Liver (tissue), 9 donors: ENCODE measurements around a stretch of chr19.

DNA sequence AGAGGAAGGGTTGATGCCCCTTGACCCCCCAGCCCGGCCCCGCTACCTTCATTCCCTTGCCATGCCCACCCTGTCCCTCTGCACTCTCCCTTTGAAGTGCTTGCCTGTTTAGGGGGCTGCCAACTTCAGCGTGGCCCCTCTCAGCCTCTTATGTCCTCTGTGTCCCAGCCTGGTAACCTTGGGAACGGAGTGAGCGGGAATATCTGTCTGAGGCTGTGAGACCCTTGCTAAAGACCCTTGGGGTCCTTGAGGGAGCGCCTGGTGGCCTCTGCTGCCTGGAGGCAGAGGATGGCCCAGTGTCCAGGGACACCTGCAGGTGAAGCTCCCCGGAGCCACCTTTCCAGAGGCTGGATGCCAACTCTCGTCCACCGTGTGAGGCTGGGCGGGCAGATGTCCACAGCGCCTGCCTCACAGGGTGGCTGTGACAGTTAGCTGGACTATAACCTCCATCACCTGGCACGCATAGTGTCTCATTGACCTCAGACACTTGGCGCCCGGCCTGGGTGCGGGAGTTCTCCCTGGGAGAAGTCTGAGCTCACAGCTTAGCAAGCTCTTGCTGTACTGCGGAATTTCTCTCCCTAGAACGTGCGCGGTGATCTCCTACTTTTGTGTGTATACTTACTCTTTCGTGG lies 9.7 kb downstream of the BICRA start:
- PRO-cap, 5 experiments, result peak in 3 of 5 experiments; most common plus-strand start position 511 of the sequence (in 2); most common minus-strand start position 412 of the sequence (in 2)
- RAMPAGE, long total RNA, 2 experiments, result no peak in any of the 2 experiments
- RRBS, result no CpG with 5 or more reads among the region's 20 CpGs

GRCh38 chr19:47723061-47723495 lies 9.9 kb downstream of the EHD2 start:
- PRO-cap, 5 experiments, result no peak in any of the 5 experiments
- RAMPAGE, long total RNA, 2 experiments, result no peak in any of the 2 experiments
- RRBS, result no CpG with 5 or more reads among the region's 5 CpGs

DNA sequence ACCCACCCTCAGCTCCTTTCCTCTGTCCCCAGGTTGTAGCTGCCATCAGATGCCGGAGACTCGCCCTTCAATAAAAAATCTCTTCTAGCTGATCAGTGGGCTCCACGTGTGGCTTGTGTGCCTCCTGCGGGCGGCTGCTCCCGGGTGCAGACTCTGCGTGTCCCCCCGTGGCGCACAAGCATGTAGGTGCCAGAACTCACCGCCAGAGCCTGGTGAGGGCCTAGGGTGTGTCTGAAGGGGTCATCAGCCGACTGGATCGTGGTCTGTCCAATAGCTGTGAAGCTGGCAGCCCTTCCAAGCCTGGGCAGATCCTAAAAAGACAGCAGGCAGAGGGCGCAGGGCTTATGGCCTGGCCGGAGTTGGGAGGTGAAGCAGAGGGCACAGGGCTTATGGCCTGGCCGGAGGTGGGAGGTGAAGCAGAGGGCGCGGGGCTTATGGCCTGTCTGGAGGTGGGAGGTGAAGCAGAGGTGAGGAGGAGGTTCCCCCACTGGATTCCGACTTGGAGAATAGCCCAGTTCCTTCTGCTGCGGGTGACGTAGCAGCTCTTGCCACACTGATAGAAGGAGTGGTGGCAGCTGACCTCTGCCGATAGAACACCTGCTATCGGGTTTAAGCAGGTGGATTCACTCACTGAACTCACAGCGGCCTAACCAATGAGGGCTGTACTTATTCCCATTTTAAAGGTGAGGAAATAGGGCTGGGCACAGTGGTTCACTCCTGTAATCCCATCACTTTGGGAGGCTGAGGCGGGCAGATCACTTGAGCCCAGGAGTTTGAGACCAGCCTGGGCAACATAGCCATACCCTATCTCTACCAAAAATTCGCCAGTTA lies 11.8 kb downstream of the NOP53 start:
- PRO-cap, 5 experiments, result peak in 4 of 5 experiments; most common plus-strand start position 345 of the sequence (in 2); most common minus-strand start position 182 of the sequence (in 4)
- RAMPAGE, long total RNA, 2 experiments, result no peak in any of the 2 experiments
- RRBS, result 51% methylated on average over 6 of the region's 25 CpGs

- PRO-cap, 5 experiments, result no peak in any of the 5 experiments
- RAMPAGE, long total RNA, 2 experiments, result no peak in any of the 2 experiments
- RRBS, result no CpG with 5 or more reads among the region's 12 CpGs
Observed at GRCh38 chr19:47762907-47763463, 15.5 kb upstream of the SELENOW start.

DNA sequence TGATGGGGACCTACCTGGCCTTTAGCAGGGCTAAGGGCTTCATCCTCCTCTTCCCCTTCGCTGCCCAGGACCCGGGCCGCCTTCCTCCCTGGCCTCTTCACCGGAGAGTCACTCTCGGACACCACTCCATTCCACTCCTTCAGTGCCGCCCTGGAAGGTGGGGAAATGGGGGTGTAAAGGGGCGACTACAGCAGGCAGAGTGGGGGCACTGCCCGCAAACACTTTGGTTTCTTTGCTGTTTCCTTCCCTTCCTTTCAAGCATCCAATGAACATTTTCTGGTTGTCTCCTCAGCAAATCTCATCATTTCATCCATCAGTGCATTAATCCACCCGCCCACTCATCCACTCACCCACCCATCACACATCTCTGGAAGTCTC lies 8.8 kb downstream of the LIG1 start:
- PRO-cap, 5 experiments, result no peak in any of the 5 experiments
- RAMPAGE, long total RNA, 2 experiments, result no peak in any of the 2 experiments
- RRBS, result no CpG with 5 or more reads among the region's 9 CpGs

DNA sequence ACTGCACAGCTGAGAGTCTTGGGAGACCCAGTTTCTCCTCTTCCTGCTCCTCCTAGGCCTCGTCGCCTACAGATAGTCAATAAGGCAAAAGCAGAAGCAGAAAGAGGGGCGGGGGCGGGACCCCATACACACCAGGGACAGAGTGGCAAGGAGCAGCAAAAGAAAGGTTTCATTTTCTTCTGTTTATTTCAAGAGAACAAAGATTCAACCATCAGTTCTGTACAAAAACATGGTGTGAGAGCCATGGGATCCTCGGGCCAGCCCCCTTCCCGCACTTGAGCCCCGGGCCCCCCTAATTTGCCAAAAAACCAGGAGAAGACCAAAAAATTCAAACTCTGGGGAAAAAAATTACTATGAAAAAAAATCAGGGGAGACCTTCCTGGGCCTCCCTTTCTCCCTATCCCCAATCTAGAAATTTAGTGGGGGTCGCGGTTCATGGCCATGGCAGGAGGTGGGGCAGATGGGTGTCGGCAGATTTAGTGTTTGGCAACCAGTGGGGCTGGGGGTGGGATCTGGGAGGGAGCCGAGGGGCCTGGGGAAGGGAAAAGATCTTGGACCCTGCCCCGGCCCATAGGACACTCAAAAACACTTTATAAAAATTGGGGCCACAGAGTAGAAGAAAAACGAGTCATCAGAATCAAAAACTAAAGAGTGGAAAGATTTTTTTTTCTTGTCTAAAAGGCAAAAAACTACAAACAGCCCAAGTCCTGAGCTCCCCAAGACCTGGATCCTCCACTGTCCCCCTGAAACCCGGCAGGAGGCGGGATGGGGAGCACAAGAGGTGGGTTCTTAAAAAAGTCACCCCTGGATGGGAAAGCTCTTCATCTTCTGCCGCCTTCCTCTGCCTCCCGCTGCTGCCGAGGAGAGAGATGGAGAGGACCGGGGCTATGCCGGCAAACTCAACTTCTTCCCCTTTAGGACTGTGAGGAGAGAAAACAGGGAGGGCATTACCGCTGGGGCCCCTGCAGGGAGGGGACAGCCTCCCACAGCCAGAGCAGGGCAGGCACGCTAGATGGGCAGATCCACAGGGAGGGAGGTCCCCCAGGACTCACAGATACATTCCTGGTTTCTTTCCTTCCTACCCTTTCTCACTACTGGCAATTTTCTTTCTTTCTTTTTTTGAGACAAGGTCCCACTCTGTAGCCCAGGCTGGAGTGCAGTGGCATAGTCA lies 8.6 kb downstream of the KDELR1 start:
- PRO-cap, 5 experiments, result no peak in any of the 5 experiments
- RAMPAGE, long total RNA, 2 experiments, result no peak in any of the 2 experiments
- RRBS, result 100% methylated on average over 1 of the region's 22 CpGs

DNA sequence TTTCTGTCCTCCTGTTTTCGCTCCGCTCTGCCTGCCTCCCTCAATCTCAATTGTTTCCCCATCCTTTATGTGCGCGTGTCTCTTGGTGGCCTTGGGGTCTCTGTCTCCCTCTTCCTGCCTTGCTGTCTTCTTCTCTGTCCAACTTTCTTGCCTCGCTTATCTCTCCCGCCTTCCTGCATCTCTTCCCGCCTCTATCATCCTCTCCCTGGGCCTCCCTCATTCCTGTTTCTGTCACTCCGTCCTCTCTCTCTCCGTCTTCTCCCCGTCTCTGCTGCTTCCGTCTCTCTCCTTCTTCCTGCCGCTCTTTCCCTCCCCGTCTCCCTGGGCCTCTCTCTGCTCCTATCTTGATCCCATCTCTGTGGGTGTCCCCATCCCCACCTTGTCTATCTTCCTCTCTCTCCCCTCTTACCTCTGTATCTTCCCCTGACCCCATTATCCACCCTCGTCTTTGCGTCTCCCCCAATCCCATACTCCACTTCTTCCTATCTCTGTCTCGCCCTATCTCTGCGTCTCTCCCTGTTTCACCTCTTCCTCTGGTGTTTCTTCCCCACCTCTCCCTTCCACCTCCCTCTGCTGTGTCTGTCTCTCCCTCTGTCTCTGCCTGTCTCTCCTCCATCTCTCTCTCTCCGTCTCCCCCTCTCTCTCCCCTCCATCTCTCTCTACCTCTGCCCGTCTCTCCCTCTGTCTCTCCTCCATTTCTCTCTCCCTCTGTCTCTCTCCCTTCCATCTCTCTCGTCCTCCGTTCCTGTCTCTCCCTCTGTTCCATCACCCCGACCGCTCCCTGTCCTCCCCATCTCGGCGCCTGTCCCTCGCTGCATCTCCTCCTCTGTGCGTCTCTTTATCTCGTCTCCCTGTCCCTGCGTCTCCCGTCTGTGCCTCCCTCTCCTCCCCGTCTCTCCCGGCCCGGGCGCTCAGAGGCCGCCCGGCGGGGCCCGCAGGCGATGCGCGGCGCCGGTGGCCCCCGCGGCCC lies 4.3 kb downstream of the GRIN2D start:
- PRO-cap, 5 experiments, result no peak in any of the 5 experiments
- RAMPAGE, long total RNA, 2 experiments, result no peak in any of the 2 experiments
- RRBS, result 2% methylated on average over 3 of the region's 45 CpGs

- PRO-cap, 5 experiments, result no peak in any of the 5 experiments
- RAMPAGE, long total RNA, 2 experiments, result no peak in any of the 2 experiments
Observed at GRCh38 chr19:48412754-48412953, 19.2 kb downstream of the GRIN2D start.

DNA sequence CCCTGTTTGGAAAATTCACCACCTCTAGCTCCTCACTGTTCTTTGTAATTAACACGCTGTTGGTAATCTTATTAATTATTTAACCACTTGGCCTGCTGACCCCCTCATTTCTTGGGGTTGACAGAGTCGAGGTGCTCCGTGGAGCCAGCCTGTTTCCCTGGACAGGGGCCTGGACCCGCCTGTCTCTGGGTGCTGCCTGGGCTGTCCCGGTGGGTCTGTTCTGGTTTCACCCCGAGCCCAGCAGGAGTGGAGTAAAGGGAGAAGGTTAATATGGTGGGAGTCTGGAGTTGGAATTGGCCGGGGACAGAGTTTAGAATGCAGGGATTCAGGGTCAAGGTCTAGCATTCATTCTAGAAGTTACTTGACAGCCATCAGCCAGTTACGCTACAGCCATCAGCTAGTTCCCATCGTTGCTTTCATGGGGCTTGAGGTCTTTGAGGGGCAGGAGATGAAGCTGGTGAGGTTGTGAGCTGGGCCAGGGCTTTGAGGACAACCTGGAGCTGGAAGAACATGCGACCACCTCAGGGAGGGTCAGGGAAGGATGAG lies 10.2 kb downstream of the CYTH2 start:
- PRO-cap, 5 experiments, result no peak in any of the 5 experiments
- RAMPAGE, long total RNA, 2 experiments, result no peak in any of the 2 experiments
- RRBS, result 100% methylated on average over 2 of the region's 10 CpGs

GRCh38 chr19:48479844-48480536 lies 10.8 kb downstream of the CYTH2 start:
- PRO-cap, 5 experiments, result peak in 2 of 5 experiments; most common plus-strand start chr19:48480375 (in 2)
- RAMPAGE, long total RNA, 2 experiments, result no peak in any of the 2 experiments
- RRBS, result 16% methylated on average over 4 of the region's 34 CpGs

DNA sequence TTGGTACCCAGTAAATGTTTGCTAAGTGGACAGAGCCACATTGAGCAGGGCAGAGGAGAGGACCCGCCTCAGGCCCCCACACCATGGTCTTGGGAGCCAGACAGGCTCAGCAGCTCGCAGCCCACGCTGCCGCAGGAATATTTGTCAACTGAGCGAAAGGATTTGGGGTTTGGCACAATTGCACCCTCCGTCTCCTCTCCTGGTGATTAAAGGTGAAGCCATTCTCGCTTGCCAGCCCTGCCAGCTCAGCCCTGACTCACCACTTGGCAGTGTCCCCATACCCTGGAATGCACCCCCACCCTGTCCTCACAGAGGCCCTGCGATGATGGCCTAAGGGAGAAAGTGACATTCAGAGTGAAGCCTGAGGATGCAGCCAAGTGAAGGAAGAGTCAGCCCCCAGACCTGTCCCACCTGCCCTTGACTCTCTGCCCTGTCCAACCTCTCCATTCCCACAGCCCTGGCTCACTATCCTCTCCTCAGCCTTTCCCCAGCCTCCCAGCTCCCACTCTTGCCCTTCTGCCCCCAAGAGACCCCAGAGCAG lies 18.8 kb downstream of the CYTH2 start:
- PRO-cap, 5 experiments, result peak in 1 of 5 experiments; most common plus-strand start position 352 of the sequence (in 1); most common minus-strand start position 201 of the sequence (in 1)
- RAMPAGE, long total RNA, 2 experiments, result no peak in any of the 2 experiments
- RRBS, result no CpG with 5 or more reads among the region's 8 CpGs

DNA sequence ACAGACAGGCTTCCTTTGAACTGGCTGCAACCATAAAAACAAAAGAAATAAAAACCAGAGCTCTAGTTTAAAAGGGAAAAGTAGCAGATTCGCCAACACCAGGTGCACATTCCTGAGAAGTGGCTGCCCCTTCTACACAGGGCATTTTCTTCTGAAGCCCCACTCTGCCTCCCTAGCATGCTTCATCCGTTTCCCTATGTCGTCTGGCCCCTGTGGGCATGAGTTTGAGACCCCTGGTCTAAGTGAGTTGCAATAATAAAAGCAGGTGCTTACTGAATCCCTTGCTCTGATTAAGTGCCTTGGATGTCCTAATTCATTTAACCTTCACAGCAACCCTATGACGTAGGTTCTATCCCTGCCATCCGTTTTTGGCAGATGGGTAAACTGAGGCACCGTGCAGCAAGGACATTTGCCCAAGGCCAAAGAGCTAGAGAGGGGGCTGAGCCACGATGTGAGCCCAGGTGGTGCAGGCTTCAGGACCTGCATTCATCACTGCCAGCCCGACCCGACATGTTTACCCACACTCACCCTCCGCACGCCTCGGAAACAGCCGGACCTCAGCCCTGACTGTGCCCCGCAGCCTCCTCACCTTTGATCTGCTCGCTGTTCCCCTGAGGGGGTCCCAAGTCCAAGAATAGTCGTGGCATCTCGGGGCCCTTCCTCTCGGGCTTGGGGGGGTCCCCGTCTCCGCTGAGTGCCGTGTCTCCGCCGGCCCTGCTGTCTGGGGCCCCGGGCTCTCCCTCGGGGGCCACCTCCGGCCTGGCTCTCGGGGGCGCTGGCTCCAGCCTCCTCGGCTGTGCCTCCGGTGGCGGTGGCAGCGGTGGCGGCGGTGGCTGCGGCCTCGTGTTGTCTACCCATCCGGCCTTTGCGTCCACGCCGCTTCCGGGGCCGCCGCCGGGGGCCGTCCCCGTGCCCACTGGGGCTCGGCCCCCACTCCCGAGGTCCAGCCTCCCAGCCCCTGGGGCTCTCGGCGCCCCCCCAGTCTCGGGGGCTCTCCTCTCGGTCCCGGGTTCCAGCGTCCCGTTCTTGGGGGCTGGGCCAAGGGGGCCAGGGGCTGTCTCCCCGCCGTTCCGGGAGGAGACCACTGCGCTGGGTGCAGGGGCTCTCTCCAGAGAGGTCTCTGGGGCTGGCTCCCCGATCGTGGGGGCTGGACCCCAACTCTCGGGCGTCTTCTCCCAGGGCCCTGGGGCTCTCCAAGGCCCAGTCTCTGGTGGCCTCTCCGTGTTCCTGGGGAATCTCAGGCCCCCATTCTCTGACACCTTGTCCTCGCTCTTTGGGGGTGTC lies 14.4 kb downstream of the LMTK3 start:
- PRO-cap, 5 experiments, result peak in 2 of 5 experiments; most common plus-strand start position 804 of the sequence (in 1)
- RAMPAGE, long total RNA, 2 experiments, result no peak in any of the 2 experiments
- RRBS, result 39% methylated on average over 21 of the region's 65 CpGs

GRCh38 chr19:48556218-48556590 lies 4.2 kb downstream of the SULT2B1 start:
- PRO-cap, 5 experiments, result no peak in any of the 5 experiments
- RAMPAGE, long total RNA, 2 experiments, result no peak in any of the 2 experiments
- RRBS, result no CpG with 5 or more reads among the region's 9 CpGs

DNA sequence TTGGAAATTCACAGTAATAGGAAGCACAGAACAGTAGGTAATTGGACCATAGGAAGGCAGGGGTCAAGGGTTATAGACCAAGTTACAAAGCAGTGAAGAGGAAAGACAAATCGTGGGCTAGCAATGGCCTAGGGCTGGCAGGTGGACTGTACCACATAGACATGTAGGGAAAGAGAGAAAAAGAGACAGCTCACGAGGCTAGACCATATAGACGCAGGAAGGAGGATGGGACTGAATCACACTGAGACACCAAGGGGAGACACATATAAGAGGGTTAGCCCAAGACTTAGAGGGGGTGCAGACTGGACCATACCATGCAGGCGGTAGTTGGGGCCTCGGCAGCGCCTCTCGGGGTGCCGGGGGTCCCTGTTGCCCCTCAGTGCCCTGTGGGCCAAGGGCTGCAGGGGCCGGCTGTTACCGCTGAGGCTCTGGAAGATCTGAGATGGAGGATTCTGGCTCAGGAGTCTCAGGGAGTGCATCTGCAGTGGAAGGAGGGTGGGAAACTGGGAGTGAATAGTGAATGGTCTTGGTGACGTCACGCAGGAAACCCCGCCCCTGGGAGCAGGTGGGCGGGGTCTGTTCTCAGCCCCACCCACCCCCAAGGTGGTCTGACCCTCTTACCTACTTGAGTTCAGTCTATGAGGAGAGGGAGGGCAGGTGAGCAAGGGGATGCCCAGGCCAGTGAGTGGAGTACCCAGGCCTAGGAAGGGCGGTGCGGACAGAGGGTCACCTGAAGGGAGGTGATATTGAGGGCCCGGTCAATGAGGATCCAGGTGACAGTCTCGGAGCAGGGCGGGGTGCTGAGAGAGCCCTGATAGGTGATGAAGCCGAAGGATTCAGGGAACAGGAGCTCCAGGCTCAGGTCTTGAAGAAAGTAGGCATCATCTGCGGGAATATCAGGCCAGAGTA lies 1.6 kb upstream of the DBP start:
- PRO-cap, 5 experiments, result no peak in any of the 5 experiments
- RAMPAGE, long total RNA, 2 experiments, result no peak in any of the 2 experiments
- RRBS, result 90% methylated on average over 2 of the region's 21 CpGs

DNA sequence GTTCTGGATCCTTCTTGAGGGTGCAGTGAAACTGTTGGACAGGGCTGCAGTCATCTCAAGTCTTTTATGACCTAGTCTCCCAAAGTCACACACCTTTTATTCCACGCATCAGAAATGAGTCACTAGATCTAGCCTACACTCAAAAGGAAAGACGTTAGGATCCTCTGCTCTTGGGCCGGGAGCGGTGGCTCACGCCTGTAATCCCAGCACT lies 3.6 kb upstream of the CA11 start:
- PRO-cap, 5 experiments, result no peak in any of the 5 experiments
- RAMPAGE, long total RNA, 2 experiments, result no peak in any of the 2 experiments
- RRBS, result no CpG with 5 or more reads among the region's 5 CpGs

- PRO-cap, 5 experiments, result no peak in any of the 5 experiments
- RAMPAGE, long total RNA, 2 experiments, result no peak in any of the 2 experiments
- RRBS, result no CpG with 5 or more reads among the region's 7 CpGs
Observed at GRCh38 chr19:48678117-48678705, 5.4 kb upstream of the NTN5 start.

- PRO-cap, 5 experiments, result peak in 2 of 5 experiments; most common minus-strand start chr19:48737528 (in 2)
- RAMPAGE, long total RNA, 2 experiments, result no peak in any of the 2 experiments
- RRBS, result no CpG with 5 or more reads among the region's 30 CpGs
Observed at GRCh38 chr19:48737226-48738138, 2.9 kb downstream of the RASIP1 start.

DNA sequence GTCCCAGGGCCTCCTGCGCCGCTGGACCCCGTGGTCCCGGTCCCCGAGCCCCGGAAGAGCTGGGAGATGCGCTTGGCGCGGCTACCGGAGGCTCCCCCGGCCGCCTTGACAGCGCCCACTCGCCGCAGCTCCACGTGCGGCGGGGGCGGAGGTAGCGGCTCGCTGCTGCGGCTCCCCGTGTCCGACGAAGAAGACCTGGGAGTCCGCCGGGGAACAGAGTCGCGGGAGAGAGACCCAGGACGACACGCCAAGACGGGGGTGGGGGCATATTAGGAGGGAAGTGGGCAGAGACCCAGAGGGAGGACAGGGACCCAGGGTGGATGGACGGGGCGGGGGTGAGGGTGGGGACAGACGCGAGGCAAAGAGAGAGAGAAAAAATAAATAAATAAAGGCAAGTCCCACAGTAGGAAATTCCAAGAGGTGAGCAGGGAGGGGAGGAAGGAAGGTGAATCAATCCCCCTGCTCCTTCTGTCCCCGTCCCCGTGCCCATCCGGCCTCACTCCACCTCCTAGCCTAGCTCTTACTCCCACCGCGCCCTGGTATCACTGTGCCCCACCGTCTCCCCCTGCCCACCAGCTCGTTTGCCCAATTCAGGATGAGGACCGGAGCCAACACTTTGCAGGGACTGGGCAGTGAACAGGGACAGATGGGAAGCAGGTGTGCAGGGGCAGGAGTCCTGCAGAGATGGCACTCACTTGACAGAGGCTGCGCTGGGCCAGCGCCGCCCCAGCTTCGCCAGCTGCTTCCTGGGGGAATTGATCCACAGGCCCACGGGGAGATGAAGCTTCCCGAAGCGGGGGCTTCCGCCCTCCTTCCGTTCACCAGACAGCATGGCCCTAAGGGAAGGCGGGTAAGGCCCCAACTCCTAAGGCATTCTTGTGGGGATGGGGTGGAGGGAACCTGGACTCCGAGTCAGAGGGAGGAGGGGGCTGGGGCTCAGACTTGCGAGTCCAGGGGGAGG lies 679 bp downstream of the RASIP1 start:
- PRO-cap, 5 experiments, result no peak in any of the 5 experiments
- RAMPAGE, long total RNA, 2 experiments, result no peak in any of the 2 experiments
- RRBS, result 18% methylated on average over 14 of the region's 56 CpGs

DNA sequence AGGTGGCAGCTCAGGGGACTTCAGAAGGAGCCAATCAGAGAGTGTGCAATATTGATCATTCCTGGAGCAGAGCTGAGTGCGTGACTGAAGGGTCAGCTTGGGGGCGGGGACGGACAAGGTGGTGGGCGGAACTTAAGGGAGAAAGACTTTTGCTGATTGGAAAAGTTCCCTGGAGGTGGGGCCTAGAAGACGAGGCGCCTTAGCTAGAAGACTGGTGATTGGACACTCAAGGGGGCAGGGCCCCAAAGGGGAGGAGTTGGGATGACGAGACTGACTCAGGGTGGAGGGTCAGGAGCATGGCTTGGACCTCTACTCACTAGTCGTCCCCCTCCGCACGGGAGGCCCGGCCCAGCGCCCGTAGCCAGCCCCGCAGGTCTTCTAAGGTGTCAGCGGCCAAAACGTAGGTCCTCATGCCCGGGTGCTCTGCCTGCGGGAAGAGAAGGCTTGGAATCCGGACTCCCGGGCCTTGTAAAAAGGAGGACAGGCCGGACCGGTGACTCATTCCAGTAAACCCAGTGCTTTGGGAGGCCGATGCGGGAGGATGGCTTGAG lies 8.3 kb downstream of the PLEKHA4 start:
- PRO-cap, 5 experiments, result peak in 5 of 5 experiments; most common plus-strand start position 273 of the sequence (in 4); most common minus-strand start position 63 of the sequence (in 2)
- RAMPAGE, long total RNA, 2 experiments, result no peak in any of the 2 experiments
- RRBS, result 56% methylated on average over 7 of the region's 24 CpGs

- PRO-cap, 5 experiments, result no peak in any of the 5 experiments
- RAMPAGE, long total RNA, 2 experiments, result no peak in any of the 2 experiments
- RRBS, result no CpG with 5 or more reads among the region's 23 CpGs
Observed at GRCh38 chr19:48891484-48892455, 6.8 kb downstream of the TULP2 start.